ENCODE data around the genes IRF2BPL and ZDHHC22.

- PRO-cap: no peak
Measured at GRCh38 chr14:75646750-75647234, 13.9 kb downstream of the ERG28 start.

- PRO-cap: no peak
Measured at GRCh38 chr14:75775302-75775828, 114.3 kb downstream of the TTLL5 start.

GRCh38 chr14:75981400-75981802, 394 bp downstream of the TGFB3 start:
- PRO-cap: unidirectional peak, plus-strand start at chr14:75981692

DNA sequence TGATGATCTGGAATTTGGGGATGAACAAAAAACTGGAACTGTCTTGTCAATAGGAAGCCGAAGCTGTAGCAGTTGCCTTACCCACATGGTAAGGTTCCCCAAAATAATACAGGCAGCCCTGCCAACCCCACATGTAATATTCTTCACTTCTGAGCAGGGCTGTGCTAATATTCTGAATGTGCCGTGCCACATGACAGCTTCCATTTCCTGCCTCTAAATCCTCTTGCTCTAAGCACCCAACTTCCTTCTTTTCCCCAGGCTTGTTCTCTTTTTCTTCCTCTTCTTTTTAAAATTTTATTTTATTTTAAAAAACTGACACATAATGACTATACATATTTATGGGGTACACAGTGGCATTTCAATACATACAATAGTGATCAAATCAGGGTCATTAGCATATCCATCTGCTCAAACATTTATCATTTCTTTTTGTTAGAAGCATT, 39.6 kb downstream of the GPATCH2L start:
- PRO-cap: no peak

DNA sequence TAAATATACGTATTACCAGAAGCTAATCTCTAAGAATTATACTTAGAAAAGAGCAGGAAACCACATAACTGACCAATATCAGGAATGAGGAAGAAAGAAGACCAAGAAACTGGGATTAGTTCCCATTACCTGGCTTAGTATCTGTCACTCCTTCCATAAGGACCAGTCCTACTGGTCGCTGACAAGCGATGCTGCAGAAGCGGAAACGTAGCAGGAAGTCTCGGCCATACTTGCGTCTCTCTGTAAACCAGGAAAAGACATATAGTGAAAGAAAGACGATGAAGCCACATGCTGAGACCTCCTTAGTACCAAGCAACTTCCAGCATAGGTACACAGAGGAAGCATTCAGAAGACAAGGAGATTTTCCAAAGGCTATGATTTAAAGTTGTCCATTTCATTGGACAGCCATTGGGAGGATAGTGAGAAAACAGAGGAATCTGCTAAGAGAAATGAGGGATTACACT, 9.4 kb downstream of the ANGEL1 start:
- PRO-cap: no peak

GRCh38 chr14:76829996-76830556, 3.9 kb downstream of the LRRC74A start:
- PRO-cap: no peak

- PRO-cap: no peak
Measured at GRCh38 chr14:76836005-76836434, 9.8 kb downstream of the LRRC74A start.

- PRO-cap: no peak
Measured at GRCh38 chr14:76837500-76837996, 11.3 kb downstream of the LRRC74A start.

- PRO-cap: unidirectional peak, minus-strand start at chr14:76947316
Measured at GRCh38 chr14:76947149-76947940, 81.2 kb downstream of the IRF2BPL start.

DNA sequence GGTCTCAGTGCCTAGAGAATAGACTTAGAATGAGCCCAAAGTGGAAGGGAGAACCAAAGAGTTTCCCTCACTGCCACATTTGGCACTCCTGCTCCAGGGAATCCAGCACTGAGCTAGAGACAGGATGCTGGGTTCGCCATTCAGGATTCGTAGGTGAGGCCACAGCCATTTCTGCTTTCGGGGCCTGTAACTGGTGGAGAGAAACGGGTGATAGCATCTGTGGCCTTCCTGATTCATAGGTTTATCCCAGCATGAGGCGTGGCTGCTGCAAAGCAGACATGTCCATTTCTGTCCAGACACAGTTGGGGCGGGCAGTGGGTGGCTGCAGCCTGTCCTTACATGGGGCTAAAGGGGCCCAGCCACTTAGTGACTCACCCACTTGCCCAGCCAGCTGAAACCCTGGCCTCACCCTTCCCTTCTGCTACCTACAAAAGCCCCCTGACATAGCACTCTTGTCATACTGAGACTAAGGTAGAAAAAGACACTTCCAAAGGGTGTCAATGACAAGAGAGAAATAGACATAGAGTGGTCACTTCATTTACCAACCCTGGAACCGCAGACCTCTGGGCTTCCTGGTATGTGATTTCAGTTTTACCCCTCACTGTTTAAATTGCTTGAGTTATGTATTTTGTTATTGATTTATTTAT, 69.2 kb downstream of the IRF2BPL start:
- PRO-cap: no peak

DNA sequence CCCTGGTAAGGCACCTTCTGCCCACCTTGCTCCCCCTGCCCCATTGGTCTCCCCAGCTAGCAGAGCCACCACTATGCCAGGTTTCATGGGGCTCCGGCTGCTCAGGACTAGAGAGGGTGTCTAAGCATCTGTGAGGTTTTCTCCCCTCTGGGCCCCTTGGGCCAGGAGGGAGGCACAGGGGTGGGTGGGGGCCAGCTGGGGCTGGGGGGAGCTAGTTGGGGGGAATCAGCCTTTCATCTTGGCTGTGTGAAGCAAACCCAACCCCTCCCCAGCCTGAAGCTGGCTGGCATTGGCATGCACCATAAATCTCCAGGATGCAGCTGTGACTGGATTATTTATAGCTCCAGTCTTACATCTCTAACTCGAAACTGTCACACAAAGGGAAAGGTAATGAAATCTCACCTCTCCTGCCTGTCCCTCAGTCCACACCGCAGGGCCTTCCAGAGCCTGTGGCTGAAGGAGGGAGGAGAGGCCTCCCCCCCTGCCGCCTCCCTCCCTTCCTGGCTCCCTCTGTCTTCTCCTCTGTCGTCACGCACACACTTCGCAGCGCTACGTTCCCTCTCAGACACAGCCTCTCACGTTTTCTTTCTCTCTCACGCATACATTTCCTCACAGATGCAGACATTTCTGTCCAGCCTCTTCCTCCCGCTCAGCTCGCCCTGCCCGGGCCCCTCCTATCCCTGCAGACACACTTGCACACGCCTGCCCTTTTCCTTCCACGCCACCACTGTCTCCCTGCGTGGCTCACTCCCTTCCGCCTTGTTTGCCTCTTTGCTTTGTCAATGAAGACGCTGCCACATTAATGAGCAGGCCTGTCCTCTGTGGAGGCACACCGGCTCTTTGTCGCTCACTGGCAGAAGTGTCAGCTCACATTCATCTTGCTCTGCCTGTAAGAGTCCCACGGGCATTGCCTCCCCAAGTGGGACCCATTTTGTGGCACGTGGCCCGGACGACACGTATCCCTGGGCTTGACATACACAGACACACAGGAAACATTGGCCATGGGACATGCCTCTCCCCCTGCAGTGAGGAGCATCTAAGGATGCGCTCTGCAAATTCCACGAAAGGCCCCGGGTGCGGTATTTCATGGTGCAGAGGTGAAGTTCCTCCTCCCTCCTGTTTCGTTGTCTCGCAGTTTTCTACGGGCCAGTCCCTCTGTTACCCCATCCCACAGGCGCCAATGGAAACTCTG, 28.0 kb downstream of the IRF2BPL start:
- PRO-cap: no peak

GRCh38 chr14:77028231-77029167, at the start of gene IRF2BPL:
Gene IRF2BPL, minus strand, starts transcription at chr14:77028708.
- PRO-cap: bidirectional peak, plus-strand start at chr14:77028442, minus-strand start at chr14:77028449; bidirectional peak, plus-strand start at chr14:77028952, minus-strand start at chr14:77028630

GRCh38 chr14:77038965-77039397, 10.5 kb upstream of the IRF2BPL start:
- PRO-cap: no peak

DNA sequence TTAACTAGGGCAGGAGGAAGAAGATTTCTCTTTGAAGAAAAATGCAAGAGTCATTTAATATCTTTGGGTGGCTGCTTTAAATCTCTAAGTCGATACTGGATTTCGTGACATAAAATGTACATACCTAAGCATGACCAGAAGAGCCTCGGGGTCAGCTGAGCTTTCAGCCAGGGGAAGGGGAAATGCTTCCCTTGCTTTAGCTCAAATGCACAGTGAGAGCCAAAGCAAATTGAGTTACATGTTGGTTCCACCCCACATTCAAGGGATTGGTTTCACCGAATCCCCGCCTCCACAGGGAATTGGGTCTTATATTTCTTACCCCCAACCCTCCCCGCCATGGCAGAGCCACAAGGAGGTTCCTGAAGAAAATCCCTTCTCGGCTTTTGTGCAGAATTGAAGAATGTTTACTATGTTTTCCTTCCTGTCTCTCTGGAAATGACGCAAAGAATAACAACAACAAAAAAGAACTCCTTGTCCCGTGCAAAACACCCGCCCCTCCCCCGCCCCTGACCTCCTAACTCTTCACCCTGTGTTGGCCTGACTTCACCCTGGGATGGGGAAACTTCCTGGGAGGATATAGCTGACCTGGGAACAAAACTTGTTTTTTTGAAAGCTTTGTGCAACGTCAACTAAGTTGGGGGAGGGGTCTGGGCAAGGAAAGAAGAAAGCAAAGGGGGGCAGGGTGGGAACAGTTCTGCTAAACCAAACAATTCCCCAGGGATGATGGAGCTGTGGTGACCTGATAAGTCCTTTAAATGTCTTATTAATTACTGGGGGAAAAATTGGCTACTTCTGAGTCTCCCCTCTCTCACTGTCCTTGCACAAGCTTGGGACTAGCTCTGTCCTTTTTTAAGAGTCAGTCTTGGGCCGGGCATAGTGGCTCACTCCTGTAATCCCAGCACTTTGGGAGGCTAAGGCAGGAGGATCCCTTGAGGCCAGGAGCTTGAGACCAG, 21.8 kb upstream of the CIPC start:
- PRO-cap: unidirectional peak, minus-strand start at position 209 of the sequence

DNA sequence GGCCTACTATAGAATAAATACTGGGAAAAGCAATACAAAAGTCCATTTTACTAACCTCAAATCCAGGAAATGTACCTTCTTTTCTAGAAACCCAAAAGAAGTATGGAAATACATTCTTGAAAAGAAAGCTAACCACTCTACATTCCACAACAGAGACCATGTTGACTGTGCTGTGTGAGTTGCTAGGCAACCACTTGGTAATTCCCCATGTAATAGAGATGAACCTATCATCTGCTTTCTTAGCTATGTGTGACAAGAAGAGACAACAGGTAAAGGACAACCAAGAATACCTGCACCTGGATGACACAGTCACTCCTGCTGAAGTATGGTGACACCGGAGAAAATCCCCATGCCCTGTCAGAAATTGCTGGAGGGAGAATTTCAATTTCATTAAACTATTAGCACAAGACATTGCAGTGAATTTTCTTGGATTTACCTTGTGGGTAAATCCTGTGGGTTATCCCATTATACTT, 11.7 kb upstream of the CIPC start:
- PRO-cap: no peak

GRCh38 chr14:77124533-77125607, 16.7 kb downstream of the ZDHHC22 start:
- PRO-cap: unidirectional peak, plus-strand start at chr14:77124832; bidirectional peak, plus-strand start at chr14:77125162, minus-strand start at chr14:77125053

DNA sequence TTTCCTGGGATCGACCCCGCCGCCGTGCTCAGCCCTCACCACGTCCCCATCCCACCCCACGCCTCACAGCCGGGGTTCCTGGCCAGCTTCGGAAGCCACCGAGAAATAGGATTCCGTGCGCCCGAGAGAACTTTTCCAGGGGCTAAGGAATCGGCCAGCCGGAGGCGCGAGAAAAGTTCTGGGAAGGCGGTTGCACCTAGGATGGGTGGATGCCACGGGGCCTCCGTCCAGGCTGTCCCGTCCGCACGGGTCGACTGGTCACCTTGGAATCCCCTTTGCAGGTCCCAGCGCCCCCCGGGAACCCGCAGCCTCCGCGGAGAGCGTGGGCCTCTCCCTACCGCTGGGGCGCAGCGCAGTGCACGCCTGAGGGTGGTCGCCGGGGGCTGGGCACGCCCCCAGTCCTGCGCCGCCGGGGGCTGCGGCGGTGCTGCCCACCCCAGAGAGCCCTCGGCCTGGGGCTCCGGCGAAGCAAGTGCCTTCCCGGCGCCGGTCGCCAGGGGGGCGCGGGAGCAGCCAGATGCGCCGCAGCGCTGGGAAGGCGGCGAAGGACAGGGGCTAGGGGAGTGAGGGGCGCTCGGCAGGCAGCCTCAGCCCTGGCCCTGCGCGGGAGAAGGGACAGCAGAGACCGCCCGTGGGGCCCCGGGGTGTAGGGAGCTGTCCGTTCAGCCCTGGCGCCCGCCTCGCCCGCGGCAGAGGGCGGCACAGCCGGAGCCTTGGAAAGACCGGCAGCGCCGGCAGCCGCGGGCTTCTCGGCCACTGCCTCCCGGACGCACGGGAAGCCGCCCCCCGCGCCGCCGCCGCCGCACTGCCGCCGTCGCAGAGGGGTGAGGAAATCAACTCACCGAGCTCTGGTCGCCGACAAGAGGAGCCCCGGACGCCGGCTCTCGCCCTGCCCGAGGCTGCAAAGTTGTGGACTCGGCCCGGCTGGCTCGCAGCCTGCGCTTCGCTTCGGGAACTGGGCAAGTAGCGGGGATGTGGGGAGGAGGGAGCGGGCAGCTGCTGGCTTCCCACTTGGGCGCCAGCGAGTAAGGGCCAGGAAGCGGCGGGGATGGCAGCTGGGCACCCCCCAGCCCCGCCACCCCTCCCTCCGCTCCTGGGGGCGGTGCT, at the start of gene ZDHHC22:
ZDHHC22 (minus strand) TSS at position 1,031 of the 1,107 bp plus-strand sequence.
- PRO-cap: no peak

- PRO-cap: no peak
Measured at GRCh38 chr14:77158169-77158571, 16.6 kb upstream of the ZDHHC22 start.

DNA sequence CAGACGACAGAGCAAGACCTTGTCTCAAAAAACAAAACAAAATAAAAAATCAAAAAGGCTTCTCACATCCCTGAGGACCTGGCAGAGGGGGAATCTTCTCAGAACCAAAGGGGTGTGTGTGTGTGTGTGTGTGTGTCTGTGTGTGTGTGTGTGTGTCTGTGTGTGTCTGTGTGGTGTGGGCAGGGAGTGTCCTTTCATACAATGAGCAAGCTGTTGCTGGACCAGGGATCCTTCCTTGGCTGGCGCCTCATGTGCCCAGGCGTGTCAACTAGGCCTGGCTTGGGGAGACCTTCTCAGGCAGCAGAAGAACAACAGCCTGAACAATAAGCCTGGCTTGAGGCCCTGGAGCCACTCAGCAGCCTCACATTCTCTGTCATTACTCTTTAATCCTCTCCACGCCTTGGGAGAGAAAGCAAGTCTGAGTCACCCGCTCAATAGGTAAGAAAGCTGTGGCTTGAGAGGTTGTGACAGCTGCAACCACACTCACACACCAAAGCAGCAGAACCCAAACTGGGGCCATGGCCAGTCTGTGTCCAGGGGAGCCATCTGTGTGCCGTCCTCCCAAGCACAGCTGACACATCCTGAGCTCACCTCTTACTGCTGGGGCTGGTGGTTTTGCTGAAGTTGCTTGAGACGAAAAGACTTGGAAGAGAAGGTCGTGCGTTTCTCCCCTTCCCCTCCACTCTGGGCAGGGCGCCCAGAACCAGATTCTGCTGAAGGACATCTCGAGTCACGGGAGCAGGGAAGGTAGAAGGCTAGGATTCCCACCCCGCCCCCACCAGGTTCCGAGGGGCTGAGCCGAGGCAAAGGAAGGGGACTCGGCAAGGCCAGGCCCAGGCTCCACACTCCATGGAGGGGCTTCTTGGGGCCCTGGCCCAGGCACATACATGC, 5.3 kb downstream of the TMEM63C start:
- PRO-cap: no peak

- PRO-cap: no peak
Measured at GRCh38 chr14:77427243-77427584, 3.9 kb upstream of the NOXRED1 start.